Skin of body (tissue), 2 donors: ENCODE data around the genes MICOS13 and HSD11B1L.

DNA sequence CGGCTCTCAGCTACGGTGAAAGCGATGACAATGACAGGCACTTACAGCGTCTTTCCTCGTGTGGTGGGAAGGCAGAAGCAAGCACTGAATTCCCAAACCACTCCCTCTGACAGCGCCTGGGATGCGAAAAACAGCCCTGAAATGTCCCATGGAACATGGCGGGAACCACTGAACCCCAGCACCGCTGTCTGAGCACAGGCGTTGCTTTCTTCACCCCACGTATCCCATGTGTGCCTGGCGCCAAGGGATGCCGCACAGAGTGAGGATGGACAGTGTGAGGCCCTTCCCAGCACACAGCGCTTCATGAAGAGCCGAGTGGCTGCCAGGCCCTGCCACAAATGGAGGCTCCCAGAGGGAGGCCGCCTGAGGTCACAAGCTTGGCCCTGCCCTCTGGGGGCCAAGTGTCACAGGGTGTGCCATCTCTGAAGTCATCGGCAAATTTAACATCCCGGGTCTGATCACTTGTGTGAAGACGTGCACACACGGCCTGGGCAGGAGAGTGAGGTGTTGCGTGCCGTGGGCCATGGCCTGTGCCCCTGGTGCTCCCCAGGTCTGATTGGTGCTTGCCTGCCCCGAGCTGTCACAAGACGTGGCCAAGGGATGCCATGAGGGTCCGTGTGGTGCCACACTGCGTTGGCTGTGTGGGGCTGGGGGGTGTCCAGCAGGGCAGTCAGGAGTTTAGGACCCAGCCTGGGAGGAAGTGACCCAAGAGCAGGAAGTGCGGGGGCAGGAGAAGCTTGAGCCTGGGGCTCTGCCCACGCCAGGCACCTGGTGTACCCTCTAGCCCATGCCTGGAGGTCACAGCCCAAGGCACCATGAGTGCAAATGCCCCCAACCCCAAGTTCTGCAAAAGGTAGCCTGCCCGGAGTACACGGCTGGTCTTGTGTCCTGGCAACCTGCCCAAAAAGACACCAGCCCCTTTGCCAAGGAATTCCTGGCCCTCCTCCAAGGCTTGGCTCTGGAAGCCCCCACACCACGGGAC lies 24.6 kb downstream of the MPND start:
- RAMPAGE, long total RNA: no peak

- RAMPAGE, long total RNA: no peak
These were observed 20.2 kb downstream of the SH3GL1 start for GRCh38 chr19:4379869-4380740.

- RAMPAGE, long total RNA: no peak
These were observed 6.2 kb downstream of the SH3GL1 start for GRCh38 chr19:4393900-4394876.

GRCh38 chr19:4396547-4397171 lies 3.7 kb downstream of the SH3GL1 start:
- RAMPAGE, long total RNA: no peak

GRCh38 chr19:4449026-4449918 lies 8.3 kb downstream of the UBXN6 start:
- RAMPAGE, long total RNA: no peak

DNA sequence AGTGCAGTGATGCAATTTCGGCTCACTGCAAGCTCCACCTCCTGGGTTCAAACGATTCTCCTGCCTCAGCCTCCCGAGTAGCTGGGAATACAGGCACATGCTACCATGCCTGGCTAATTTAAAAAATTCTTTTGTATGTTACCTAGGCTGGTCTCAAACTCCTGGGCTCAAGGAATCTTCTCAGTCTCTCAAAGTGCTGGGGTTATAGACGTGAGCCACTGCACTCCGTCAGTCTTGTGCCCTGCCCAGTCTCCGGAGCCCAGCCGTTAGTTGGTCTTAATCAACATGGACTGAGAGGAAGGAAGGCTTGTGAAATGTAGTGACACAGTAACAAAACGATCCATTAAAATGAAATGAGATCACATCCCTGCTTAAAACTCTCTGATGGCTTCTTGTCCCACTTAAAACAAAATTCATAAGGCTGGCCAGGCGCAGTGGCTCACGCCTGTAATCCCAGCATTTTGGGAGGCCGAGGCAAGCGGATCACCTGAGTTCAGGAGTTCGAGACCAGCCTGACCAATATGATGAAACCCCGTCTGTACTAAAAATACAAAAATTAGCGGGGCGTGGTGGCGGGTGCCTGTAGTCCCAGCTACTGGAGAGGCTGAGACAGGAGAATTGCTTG lies 1.7 kb upstream of the LRG1 start:
- RAMPAGE, long total RNA: no peak

DNA sequence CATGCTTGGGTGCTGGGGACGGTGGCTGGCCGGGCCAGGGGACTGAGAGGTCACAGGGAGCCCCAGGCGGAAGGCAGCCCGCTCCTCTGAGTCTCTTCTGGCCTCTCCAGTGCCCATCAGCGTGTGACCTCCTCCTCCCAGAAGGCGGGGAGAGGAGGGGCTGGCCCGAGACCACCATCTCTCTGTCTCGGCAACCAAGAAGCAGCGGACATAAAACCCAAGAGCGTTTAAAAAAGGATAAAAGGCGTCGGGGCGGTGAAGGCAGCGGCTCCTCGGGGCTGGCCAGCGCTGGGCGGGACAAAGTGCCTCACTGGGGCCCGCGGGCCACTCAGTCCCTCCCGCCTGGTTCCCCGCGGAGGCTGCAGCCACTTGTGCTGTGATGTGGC lies 6.0 kb upstream of the MYDGF start:
- RAMPAGE, long total RNA: no peak

- RAMPAGE, long total RNA: no peak
These were observed 23.4 kb upstream of the MYDGF start for GRCh38 chr19:4693565-4693937.

- RAMPAGE, long total RNA: no peak
These were observed 16.4 kb downstream of the DPP9 start for GRCh38 chr19:4707188-4707725.

DNA sequence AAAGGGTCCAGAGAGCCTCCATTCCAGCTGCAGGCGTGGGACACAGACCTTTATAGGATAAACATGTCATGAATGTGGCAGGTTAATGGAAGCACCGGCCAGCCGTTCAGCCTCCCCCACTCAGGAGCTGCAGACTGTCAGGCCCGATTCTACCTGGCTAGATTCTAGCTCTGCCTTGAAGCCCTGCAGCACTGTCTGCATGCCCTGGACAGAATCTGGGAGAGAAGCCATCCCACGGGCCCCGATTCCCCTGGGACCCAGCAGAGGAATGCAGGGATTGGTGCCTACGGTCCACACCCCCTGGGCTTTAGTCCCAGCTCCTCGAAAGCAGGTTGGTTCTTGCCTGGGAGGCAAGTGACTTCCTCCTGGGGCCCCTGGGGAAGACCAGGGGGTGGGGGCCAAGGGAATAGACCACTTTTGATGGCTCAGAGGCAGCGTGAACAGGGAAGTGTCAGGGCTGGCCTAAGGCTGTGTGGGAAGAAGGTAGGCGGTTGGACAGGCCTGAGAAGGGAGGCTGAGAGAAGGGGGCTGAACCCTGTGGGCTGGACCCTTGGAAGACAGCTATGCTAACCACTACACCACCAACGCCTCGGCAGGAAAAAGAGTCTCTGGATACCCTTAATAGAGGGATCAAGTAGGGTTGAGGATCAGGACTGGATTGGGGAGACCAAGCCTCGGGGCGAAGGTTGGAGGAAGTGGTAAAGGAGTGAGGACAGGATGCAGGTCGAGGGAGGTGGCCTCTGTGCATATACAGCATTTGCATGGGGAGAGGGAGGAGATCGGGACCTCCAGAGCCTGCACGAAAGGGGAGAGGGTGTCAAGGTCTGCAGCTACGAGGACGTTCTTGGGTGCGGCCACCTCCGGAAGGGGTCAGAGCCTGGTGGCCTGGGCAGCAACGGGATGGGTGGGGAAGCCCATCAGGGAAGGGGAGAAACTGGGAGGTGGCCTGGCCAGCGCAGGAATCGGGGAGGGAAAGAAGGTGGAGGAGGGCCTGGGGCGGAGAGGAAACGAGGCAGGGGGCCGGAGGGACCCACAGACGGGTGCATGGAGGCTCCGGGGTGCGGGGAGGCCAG lies 802 bp downstream of the DPP9 start:
- RAMPAGE, long total RNA: no peak

GRCh38 chr19:4991396-4992105 lies 22.6 kb downstream of the KDM4B start:
- RAMPAGE, long total RNA: no peak

DNA sequence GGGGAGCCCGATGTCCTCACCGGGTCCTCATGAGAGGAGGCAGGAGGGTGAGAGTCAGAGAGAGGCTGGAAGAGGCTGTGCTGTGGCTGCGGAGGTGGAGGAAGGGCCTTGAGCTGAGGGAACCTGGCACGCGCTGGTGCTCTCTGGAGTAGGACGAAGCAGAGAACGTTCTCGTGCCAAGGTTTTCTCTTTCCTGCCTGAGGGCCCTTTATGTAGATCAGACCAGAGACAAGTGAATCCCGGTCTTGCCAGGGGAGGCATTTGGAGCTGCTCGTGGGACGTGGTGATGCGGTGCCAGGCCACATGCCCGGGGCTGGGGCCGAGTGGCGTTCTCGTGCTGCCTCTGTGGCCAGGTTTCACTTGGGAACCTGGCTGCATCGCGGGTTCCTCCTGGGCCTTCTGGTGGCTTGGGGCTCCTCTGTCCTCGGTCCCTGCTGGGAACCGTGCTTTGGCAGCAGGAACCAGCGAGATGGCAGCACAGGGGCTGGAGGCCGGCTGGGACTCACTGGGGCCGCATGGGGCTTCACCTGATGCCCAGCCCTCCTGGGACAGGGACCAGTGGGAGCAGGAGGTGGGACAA lies 54.3 kb downstream of the KDM4B start:
- RAMPAGE, long total RNA: no peak

GRCh38 chr19:5101726-5102124 lies 132.8 kb downstream of the KDM4B start:
- RAMPAGE, long total RNA: no peak

DNA sequence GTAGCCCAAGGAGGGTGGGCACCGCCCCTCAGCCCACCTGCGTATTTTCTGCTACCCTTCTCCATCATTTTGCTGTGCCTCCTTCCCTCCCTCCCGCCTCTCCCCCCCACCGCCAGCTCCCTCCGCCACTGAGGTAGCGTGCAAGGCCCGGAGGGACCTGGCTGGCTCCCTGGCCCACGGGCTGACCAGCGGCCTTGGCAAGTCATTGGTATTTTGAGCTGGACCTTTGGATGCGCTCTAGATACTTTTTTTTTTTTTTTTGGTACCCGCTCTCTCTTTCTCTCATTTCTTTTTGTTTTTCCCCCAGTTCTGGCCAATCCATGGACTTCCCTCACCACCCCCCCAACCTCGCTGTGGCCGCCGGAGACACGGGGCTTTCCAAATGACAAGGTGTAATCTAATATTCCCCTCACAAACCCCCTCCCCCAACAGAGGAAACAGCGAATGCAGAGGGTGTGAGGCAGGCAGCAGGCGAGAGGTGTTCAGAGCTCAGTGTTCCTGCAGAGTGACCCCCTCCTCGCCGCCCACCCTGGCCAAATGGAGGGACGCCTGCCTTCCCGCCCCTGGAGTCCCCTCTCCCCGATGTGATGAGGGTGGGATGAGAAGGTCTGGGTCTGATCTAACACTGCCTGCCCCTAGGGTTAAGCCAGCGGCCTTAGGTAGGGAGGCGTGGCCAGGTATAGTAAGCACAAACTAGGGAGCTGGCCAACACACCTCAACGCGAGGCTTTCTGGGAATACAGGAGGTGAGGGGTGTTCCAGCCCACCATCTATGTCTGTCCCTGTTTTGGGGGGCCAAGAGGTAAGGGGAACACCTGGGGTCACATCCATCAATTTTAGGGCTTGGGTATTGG lies 89.2 kb downstream of the PTPRS start:
- RAMPAGE, long total RNA: no peak

DNA sequence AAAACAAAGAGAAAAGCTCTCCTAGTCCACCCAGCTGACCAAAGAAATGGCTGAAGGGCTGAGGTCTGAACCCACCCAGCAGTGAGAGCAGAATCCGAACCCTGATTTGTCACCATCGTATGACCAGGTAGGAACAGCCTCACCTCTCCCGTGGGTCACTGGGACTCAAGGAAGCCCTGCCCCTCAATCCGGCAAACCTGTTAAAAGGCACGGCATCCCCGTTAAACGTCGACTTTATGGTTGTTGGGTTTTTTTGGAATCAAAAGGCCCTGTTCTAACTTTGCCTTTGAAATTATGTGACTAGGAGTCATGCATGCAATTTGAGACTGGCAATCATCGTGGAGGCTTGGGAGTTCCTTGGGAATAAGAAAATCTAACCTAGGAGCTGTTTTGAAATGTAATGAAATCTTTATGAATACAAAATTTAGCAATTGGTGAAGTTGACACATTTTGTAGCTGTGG lies 39.5 kb downstream of the SAFB2 start:
- RAMPAGE, long total RNA: no peak

GRCh38 chr19:5621324-5622486 lies 871 bp downstream of the SAFB2 start:
- RAMPAGE, long total RNA: no peak

DNA sequence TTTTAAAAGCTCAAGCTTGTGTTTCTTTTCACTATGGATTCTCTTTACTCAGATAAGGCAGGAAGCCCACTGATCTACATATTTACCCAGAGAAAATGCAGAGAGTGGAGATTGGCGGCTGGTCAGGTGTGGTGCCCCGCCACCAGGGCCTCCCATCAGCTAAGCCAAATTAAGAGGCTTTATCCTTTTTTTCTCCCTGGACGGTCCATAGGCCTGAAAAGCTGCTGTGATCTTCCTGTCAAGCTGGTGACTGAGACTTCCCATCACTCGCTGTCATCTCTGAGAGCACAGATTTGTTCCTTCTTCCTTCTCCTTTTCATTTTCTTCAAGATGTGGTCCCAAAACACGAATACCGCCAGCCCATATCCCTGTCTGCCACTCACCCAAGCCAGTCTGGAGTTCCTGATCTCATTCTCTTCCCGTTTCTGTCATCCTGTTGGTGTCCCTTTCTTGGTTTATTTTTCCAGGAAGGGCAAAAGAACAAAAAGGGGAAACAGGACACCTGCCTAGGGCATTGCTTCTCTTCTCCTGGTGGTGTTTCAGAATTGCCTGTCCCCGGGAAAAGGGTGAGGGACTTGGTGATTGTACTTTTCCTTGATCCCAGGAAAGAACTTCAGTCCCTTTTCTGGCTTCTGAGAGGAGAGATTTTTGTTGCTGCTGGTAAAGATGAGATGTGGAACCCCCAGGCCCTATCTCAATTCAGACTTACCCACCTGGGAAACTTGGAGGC lies 2.0 kb downstream of the SAFB start:
- RAMPAGE, long total RNA: no peak

DNA sequence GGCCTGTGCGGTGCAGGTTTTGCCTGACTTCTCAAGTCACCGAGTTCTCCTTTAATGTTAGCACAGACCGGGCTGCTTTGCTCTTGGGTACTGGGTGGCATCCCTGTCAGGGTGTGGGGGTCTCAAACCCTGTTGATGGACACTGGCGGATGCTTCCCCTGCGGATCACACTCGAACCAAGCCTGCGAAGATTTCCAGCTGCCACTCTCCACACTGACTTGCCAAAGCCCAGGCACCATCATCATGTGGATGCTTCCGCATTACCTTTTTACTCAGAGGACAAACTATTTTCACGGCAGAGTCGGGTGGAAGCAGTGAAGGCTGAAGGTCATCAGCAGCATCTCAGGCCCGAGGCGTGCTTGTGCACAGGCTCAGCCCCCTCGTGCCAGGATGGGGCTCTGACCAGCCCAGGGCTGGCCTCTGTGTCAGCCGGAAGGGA lies 11.3 kb downstream of the MICOS13 start:
- RAMPAGE, long total RNA: no peak

- RAMPAGE, long total RNA: start-site peak on the minus strand at chr19:5680502-5680540, 1,180 and 52 reads in 2 replicates
These were observed at the start of gene MICOS13 for GRCh38 chr19:5680047-5680727. MICOS13 (minus strand) TSS chr19:5680516.

DNA sequence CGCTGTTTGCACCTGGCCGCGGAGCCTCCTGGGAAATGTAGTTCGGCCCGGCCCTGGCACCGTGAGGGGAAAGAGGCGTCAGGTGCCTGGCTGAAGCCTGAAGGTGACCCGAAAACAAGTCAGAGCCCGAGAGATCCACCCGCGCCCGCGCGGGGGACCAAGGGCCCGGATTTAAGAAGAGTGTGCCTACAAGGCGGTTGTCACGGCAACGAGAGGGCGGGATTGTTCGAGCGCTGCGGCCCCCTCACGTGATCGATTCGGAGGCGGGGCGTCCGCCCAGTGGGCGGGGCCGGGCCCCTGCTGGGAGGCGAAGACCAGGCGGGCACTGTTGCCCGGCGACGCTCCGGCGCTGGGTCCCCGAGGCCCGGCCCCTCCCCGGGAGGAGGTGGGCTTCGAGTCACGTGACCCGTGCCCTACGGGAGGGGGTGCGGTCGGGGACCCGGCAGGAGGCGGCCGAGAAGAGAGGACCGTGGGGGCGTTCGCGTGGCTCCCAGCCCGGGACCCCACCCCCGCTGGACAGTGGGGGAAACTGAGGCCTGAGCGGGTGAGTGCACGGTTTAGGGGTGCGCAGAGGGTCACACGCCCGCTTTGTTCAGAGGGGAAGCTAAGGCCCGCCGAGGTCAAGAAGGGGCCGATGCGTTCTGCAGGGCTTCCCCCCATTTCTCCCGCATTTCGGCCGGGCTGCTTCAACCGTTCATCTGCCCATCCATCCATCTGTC lies at the start of gene HSD11B1L:
Gene HSD11B1L (plus strand): TSS at position 300 of the 719 bp plus-strand sequence.
- RAMPAGE, long total RNA: no peak